HTR-8/SVneo (cell line): Measurements from ENCODE around the gene TUBA3E.

DNA sequence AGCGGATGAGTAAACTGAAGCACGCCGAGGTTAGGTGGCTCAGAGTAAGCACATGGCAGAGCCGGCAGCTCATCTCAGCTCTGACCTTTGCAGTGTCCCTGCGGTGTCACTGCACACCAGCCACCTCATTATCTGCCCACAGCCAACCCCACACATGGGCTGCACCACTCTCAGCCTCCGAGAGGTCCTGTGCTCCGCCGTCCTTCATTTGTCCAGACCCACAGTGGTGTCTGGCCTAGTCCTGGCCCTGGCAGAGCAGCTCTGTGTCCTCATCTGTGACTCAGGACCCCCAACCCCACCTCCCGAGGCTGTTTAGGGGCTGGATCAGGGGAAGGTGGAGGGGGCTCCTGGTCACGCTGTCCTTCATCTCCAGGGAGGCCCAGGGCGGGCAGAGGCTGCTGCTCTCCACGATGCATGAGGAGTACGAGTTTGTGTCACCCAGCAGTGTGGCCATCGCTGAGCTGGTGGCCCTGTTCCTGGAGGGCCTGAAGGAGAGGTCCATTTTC is 17.9 kb upstream of the GPR17 start:
- RRBS: no CpG with 5 or more reads among the region's 14 CpGs

DNA sequence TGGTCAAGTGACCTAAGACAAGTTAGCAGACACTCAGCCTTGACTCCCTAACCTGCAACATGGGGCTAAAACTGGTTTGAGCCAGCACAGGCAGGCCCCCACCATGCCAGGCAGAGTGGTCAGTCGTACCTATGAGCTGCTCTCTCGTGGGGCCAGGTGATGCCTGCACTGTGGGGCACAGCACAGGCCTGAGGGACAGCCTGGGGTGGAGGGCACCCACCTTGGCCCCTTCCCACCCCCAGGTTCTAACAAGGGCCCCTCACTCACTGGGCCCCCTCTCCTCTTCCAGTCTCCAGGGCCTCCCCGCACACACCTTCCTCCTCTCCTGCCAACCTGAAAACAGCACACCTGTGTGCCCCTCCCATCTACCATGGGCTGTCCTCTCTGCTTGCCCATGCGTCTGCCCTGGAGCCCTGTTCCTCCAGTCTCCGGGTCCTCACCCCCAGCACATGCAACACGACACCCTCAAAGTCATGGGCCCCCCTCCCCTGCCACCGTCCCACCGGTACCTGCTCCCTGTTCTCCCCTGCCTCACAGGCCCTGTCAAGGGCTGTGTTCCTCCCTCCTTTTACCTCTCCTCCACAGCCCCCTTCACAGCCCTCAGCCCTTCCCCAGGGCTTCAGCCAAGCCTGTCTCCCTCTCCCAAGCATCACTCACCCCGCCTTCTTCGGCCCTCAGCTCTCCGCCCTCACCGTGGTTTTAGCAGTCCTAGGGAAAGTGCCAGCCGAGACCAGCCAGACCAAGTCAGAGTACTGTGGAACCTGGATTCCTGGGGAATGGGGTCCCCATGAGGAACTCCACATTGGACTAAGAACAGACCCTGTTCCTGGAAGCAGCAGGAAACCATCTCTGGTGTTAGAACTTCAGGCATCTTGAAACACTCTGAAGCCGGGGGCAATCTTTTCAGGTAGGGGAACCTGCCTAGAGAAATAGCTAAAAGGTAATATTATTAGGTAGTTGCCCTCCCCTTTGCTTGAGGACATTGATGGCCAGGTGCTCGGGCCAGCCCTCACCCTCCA is 1.7 kb downstream of the GPR17 start:
- RRBS: 93% methylated on average over 4 of the region's 15 CpGs

DNA sequence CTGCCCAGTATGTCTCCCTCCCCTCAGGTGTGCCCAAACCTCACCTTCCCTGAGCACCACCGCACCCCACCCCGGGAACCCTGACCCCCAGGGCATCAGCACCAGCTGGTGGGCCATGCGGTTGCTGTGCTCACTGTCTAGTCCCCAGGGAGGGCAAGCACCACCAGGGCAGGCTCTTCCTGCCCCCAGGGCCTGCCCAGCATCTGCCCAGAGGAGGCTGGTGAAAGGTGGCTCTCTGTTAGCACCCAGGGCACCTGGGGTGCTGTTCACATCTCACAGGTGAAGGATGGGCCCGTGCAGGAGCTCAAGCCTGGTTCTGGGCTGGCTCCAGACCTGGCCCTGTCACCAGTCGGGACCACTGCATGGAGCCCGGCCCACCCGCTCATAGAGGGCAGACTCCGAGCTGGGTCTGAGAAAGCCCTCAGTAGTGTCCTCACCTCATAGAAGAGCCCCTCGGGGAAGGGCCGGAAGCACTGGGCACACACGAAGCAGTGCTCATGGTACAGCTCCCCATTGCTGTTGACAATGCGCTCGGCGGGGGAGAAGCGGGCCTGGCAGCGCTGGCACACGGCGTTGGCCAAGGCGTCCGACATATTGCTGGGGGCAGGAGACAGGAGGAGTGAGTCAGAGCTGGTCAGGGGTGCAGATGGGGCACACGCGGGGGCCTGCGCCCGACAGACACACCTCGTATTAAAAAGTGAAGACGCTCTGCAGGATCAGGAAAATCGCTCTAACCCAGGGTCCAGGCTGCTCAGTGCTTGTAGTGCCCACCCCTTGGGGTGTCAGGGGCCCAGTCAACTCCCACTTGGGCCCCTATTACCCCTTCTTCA is 11.2 kb downstream of the GPR17 start:
- RRBS: no CpG with 5 or more reads among the region's 27 CpGs

GRCh38 chr2:127671660-127672313 is 3.5 kb downstream of the LIMS2 start:
- RRBS: no CpG with 5 or more reads among the region's 11 CpGs

- RRBS: 97% methylated on average over 5 of the region's 34 CpGs
Observed at GRCh38 chr2:127672386-127673723, 2.5 kb downstream of the LIMS2 start.

DNA sequence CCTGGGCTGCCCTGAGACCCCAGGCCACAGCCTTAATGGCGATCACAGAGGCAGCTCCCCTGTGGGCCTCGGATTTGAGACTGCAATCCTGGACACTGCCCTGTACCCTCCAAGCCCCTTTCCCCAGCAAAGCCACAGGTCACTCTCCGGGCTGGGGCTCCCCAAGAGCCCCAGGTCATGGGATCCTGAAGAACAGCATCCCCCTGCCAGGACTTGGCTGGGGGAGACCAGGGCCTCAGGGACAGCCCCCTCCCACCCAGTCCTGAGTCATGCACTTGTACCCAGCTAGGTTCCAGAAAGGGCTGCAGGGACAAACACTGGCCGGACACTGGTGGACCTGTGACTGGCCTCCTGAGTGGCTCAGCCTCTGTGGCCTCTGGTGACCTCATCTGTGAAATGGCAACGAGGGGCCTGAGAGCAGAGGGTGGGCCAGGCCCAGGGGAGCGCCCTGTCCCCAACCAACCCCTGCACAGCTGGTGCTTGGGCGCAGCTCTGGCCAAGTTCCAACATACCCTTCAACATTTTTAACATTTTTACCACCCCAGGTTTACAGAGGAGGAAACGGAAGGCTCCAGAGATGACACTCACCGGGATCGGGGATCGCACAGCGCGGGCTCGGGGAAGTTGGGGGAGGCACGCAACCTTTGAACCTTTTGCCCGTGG is 1.2 kb downstream of the LIMS2 start:
- RRBS: no CpG with 5 or more reads among the region's 16 CpGs

- RRBS: 79% methylated on average over 7 of the region's 30 CpGs
Observed at GRCh38 chr2:127681159-127681850, 6.0 kb upstream of the LIMS2 start.

DNA sequence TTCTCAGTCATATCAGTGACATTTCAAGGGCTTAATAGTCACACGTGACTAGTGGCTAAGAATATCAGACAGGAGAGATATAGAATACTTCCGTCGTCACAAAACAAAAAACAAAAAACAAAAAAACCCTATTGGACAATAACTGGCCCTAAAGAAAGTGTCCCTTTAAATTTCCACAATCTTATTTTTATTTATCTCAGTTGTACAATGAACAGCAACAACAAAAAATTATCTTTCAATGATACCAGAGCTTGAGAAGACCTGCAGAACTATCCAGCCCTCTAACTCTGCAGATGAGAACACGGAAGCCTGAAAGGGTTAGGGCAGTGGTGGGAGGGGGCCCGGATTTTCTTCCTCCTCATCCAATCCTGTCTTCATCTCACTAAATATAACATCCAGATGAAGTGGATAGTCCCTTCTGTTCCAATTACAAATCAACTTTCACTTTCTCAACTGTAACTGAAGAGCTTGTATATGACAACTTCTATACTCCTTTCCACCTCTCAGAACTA is 32.4 kb downstream of the SFT2D3 start:
- RRBS: no CpG with 5 or more reads among the region's 5 CpGs

DNA sequence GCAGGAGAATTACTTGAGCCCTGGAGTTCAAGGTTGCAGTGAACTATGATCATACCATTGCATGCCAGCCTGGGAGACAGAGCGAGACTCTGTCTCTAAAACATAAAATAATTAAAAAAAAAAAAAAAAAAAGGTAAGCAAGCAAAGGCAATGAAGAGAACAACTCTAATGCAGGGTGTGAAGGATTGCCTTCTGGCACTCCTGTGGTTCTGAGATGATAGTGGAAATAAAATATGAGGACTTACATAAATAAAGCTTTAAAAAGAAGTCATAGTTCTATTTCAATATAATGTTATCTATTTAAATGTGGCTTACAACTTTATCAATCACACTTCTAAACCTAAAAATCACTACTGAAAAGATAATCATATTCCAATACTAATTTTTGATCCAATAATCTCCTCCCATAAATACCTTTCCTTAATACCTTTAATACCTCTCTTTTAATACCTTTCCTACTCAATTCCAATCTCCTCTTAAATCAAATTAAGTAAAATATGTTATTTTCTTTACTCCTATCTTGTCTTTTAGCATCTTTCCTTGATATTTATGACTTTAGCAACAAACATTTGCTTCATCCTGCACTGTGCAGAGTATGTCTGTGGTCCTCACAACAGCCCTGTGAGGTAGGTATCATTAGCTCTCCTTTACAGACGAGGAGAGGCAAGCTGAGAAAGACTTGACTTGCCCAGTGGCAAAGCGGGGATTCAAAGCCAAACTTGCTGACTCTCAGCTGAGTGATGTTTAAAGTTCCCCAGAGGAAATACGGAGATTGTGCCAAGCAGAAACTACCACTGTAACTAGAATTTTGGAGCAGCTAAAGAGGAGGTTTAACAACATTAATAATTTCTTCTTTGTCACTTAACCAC is 44.9 kb downstream of the SFT2D3 start:
- RRBS: no CpG with 5 or more reads among the region's 4 CpGs

DNA sequence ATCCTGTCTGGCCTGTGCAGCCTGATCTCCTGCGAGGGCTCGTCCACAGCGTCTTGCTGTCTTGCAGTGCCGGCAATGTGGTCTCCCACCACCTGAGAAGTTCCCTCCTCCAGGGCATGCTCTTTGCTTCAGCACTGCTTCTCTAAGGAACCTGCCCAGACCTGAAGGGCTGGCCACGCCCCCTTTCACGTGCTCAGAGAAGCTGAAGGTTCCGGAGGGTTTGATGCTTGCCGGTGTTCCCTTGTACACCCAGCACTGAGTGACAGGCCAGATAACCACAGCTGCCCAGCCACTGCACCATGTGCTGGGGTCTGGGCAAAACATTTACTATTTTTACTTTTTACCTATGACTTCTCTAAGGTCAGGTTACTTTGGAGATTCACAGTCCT is 1.7 kb upstream of the POLR2D start:
- RRBS: no CpG with 5 or more reads among the region's 8 CpGs

DNA sequence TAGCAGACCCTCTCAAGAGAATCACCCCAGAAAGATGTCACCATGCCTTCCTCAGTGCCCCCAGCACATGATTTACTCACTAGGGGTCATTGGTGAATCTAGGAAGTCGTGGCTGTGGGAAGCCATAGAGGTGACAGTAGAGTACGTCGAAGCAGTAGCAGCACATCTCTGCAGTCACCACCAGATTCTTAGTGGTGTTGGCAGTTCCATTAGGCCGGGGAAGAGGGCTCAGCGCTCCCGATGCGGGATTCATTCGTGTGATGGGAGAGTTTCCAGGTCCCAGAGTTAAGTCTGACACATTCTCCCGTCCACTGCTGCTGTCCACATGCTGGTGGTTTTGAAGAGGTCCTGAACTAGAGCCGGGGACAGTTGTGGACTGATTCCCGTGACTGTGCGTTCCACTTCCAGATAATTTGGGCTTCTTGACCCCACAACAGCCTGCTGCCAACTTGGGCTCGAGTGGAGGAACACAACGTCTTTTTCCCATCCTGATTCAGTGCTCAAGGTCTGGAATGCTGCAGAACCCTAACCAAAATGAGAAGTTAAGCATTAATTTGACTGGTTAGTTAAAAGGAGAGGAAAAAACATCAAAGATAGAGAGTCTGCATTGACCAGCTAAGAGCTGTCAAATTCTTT is 11.9 kb downstream of the AMMECR1L start:
- RRBS: no CpG with 5 or more reads among the region's 14 CpGs

DNA sequence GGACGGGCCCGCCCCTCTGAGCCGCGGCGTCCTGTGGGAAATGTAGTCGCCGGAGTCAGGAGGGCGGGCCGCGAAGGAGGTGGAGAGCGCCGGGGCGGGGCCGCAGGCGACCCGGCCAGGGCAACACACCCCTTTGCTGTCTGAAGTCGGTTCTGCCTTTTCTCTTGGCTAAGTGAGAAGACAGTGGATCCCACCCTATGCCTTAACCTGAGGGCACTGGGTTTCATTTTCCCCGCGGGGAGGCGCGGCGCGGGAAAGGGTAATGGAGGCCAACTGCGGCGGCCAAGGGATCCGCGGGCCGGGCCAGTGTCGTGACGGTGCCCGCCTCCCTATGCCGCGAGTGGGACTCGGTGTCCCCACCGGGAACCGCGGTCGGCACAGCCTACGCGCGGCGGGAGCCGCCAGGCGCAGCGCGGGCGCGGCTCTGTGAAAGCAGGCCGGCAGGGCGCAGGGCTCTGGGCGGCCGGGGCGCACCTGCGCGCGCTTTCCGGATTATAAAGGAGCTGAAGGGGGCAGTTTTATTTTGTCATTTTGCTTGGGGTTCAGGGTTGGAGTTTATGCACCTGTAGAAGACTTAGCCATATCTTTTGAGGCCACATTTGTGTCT is 428 bp upstream of the SAP130 start:
- RRBS: 1% methylated on average over 33 of the region's 57 CpGs

- RRBS: 82% methylated on average over 3 of the region's 9 CpGs
Observed at GRCh38 chr2:128215022-128215411, 103.7 kb downstream of the HS6ST1 start.

DNA sequence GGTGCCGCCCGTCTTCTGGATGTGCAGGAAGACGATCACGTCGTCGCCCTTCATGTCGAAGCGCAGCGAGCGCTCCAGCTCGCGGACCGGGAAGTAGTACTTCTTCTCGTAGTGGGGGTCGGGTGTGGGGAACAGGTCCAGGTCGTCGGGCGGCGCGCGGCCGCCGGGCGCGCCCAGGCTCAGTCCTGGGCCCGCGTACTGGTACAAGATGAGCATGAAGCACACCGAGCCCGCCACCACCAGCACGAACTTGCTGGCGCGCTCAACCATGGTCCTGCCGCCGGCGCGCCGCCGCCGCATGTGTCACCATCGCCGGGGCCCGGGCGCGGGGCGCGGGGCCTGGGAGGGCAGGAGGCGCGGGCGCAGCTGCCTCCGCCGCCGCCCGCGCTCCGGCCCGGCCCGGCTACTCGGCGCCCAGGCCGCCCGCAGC is 389 bp downstream of the HS6ST1 start:
- RRBS: 0% methylated on average over 4 of the region's 61 CpGs

DNA sequence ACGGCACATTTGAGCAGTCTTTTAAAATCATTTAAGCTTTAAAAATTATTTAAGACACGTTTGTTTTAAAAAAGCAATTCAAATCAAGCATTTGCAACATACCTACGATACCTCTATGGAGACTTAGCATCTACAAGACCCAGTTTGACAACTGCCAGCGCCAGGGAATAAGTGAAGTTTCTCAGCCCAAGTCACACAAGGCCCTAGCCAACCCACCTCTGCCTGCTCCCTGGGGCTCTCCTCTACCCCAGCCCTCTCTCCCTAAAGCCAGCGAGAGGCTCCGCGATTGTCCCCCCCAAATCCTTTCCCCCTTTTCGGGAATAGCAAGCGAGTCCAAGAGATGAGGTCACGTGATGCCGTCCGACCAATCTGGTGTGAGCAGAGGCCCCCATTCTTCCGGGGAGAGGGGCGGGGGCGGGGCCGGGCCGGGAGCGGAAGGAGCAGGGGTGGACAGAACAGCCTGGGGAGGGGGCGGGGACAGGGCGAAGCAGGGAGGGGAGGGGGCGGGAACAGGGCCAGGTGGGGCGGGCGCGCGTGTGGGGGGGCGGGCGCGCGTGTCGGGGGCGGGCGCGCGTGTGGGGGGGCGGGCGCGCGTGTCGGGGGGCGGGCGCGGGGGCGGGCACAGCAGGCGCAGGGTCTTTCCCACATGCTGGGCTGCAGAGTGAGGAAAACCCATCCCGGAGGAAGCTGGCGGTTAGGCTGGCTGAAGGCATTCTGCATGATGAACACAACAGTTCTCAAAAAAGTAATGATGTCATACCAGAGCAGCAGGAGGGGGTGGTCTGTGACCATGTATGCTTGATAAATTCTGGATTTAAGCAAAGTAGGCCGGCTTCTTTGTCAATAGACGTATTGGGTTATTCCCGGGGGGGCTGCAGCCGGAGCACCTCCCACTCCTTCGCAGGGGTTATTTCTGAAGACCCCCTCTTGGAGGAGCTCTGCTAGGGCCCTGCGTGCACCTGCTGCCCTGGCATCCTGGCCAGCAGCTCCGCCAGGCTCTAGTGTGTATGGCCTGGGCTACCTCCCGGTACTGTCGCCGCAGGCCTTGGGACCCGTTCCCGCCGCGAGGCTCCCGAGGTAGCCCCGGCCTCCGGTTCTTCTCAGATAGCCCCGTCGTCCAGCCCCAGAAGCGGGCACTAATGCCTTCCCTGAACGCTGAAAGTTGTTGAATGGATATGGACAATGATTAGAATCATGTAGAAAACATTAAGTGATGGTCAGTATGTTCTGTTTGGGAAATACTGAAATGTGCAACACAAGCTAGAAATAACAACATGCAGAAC is 101.8 kb upstream of the RAB6C start:
- RRBS: 65% methylated on average over 9 of the region's 67 CpGs

- RRBS: no CpG with 5 or more reads among the region's 12 CpGs
Observed at GRCh38 chr2:130157339-130157818, 12.5 kb upstream of the CCDC74B start.

GRCh38 chr2:130198215-130198883 is at the start of gene TUBA3E:
TUBA3E (minus strand) TSS chr2:130198439.
- RRBS: 98% methylated on average over 5 of the region's 39 CpGs

- RRBS: no CpG with 5 or more reads among the region's 8 CpGs
Observed at GRCh38 chr2:130352098-130352590, 3.7 kb upstream of the PTPN18 start.

GRCh38 chr2:130372315-130373079 is 16.6 kb downstream of the PTPN18 start:
- RRBS: 8% methylated on average over 36 of the region's 70 CpGs

- RRBS: no CpG with 5 or more reads among the region's 8 CpGs
Observed at GRCh38 chr2:130388383-130388960, 32.6 kb downstream of the PTPN18 start.